Tibial nerve (tissue), 3 donors: ENCODE results near the genes TDRD12 and LRP3.

- PRO-cap, result no peak
- RAMPAGE, long total RNA, 3 experiments, result no peak in any of the 3 experiments
Observed at GRCh38 chr19:29844206-29844622, 32.4 kb downstream of the CCNE1 start.

DNA sequence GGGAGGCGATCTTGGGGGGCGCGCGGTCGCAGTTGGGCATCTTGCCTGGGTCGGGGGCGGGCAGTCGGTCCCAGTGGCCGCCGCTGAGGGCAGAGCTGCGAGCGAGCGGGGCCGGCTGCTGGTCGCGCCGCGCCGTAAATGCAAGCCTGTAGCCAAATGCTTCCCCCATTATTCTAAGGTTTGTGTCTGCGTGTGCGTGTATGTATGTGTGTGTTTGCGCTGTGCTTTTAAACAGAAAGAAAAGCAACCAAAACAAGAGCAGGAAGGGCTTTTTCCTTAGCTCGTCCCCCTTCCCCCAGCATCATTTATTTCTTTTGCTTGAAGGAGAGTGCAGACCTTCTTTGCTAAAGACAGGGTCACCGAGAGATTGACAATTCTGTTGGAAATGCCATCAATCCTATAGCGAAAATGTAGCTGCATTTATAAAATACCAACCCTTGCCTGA lies 143.2 kb upstream of the ZNF536 start:
- PRO-cap, result bidirectional peak, plus-strand start at position 92 of the sequence, minus-strand start outside the sequence
- RAMPAGE, long total RNA, 3 experiments, result no peak in any of the 3 experiments

DNA sequence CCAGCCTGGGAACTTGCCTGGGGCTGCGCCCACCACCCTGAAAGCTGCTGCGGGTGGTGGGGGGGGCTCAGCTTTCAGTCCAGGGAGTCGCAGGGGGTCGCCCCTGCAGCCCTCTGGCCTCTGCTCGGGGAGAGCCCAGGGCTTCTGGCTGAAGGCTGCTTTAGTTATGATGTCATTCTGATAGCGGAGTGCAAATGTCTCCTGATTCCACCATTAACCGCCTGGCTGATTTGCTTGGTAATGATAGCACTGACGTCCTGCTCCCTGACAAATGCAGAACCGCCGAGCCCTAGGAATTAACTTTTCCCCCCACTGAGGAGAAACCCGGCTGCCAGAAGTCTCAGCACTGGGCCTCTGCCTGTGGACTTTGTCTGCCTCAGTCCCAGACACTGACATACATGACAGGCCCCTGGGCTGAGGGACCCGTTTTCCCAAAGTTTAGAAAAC lies 142.6 kb upstream of the ZNF536 start:
- PRO-cap, result no peak
- RAMPAGE, long total RNA, 3 experiments, result no peak in any of the 3 experiments

DNA sequence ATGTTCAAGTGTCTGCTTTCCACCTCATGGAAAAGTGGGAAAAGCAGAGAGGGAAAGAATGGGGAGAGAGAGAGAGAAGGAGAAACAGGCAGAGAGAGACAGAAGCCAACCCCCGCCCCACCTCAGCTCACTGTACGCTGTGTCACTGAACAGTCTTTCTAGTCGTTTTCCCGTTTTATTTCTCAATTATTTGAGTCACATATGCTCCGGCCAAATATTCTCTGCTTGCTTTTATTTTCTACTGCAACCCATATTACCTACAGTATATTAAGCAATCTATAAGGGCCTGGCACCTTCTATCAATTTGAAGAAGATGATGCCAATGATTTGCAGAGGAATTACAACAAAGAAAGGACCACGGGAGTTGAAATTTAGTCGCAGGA lies 32.5 kb downstream of the TSHZ3 start:
- PRO-cap, result no peak
- RAMPAGE, long total RNA, 3 experiments, result no peak in any of the 3 experiments

DNA sequence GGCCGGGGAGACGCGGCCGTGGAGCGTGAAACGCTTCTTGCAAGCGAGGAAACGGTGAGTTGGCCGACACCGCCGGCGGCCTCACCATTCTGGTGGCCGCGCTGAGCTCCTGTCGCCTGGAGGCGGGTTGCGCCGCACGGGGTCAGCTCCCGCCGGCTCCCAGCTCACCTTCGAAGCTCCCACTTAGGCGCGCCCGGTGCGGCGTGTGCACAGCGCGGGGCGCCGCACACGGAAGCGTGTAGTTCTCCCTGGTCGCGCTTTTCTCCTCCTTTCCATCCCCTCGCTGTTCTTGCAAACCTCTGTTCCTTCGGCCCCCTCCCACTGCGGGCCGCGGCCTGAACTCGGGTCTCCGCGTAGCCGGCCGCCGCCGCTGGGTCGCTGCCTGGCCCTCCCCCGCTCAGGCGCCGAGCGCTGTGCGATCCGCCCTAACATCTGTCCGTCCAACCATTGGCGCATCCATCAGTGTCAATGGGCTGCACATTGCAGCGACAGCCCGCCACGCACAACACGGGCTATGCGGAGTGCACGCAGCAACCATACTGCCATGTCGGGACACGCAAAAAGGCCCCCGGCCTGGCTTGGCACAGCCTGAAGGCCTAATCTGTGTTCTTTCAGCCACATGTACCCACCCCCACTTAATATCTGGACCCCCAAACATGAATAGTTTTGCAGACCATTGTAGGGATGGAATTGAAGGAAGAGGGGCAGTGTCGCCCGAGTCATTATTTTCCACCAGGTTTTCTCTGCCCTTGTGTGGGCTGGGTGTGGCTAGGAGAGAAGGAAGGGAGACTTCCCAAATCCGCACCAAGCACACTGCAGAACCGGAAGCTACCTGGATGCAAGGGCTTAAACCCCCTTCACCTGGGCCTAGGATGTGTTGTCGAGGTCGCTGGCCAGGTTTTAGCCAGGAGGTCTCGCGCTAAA lies 2.6 kb upstream of the TSHZ3 start:
- PRO-cap, result no peak
- RAMPAGE, long total RNA, 3 experiments, result no peak in any of the 3 experiments

GRCh38 chr19:31392317-31392868 lies 43.2 kb upstream of the TSHZ3 start:
- PRO-cap, result no peak
- RAMPAGE, long total RNA, 3 experiments, result no peak in any of the 3 experiments

GRCh38 chr19:31968771-31969412 lies 376.5 kb upstream of the ZNF507 start:
- PRO-cap, result no peak
- RAMPAGE, long total RNA, 3 experiments, result no peak in any of the 3 experiments

- PRO-cap, result no peak
- RAMPAGE, long total RNA, 3 experiments, result no peak in any of the 3 experiments
Observed at GRCh38 chr19:32719146-32719964, at the start of gene TDRD12. TDRD12 (plus strand) TSS chr19:32719767.

GRCh38 chr19:33193735-33194918 lies at the start of gene LRP3:
LRP3 (plus strand) TSS chr19:33194330.
- PRO-cap, result unidirectional peak, plus-strand start at chr19:33194245; unidirectional peak, plus-strand start at chr19:33194292
- RAMPAGE, long total RNA, 3 experiments, result no peak in any of the 3 experiments

DNA sequence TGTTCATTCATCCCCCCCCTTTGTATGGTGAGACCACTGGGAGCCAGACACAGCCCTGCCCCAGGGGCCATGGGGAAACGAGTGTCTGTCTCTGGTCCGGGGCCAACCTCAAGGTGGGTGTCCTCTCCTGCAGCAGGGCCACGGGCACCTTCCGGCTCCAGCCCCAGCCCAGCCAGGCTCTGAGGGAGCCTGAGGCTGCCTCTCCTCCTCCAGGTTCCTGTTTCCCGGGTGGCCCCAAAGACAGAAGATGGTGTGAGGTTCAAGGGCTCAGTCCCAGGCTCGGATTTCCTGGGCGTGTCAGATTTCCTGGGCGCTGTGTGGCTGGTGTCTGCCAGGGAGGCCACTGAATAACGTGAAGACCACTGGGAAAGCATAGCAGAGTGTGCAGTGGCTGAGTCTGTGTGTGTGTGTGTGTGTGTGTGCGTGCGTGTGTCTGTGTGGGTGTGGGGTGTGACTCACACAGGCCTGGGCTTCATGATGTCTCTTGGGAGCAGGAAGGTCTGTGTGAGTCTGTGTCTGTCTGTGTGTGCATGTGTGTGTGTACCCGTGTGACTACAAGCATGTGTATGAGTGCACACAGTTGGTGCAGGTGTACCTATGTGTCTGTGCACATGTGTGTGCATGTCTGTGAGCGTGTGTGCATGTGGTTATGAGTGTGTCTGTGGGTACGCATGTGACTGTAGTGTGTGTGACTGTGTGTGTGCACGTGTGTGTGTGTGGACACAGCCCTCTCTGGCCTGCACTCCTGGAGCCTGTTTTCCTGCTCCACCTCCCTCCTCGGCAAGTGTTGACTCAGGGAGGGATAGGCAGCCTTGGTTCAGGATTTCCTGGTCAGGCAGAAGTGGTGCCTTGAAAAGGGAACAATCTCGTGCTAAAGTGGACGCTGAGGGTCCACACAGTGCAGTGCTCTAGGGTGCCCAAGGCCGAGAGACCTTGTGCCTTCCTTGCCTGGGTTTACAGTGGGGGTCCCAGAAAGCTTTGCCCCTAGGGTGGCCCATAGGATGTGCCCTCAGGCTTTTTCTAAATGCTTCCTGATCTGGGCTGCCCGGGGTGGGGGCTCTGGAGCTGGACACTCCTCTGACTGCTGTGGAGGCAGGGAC lies 28.2 kb downstream of the CEBPA start:
- PRO-cap, result no peak
- RAMPAGE, long total RNA, 3 experiments, result no peak in any of the 3 experiments

DNA sequence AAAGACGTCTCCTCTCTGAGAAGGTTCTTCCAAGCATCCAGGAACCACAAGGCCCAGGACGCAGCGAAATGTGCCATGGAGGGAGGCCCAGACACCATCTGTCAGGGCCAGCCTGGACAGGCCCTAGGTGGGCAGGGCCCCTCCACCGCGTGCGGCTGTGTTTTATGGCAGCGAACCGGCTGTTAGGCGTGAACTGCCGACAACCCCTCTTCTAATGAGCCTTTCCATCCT lies 53.2 kb downstream of the CEBPG start:
- PRO-cap, result no peak
- RAMPAGE, long total RNA, 3 experiments, result no peak in any of the 3 experiments

GRCh38 chr19:33798761-33799270 lies 2.1 kb downstream of the KCTD15 start:
- PRO-cap, result no peak
- RAMPAGE, long total RNA, 3 experiments, result no peak in any of the 3 experiments

GRCh38 chr19:33904666-33905073 lies 108.0 kb downstream of the KCTD15 start:
- PRO-cap, result no peak
- RAMPAGE, long total RNA, 3 experiments, result no peak in any of the 3 experiments

- PRO-cap, result bidirectional peak, plus-strand start at chr19:34172480, minus-strand start at chr19:34172365
- RAMPAGE, long total RNA, 3 experiments, result no peak in any of the 3 experiments
Observed at GRCh38 chr19:34172301-34172433, 137 bp upstream of the LSM14A start.

GRCh38 chr19:34253745-34254144 lies 609 bp upstream of the GARRE1 start:
- PRO-cap, result no peak
- RAMPAGE, long total RNA, 3 experiments, result no peak in any of the 3 experiments

DNA sequence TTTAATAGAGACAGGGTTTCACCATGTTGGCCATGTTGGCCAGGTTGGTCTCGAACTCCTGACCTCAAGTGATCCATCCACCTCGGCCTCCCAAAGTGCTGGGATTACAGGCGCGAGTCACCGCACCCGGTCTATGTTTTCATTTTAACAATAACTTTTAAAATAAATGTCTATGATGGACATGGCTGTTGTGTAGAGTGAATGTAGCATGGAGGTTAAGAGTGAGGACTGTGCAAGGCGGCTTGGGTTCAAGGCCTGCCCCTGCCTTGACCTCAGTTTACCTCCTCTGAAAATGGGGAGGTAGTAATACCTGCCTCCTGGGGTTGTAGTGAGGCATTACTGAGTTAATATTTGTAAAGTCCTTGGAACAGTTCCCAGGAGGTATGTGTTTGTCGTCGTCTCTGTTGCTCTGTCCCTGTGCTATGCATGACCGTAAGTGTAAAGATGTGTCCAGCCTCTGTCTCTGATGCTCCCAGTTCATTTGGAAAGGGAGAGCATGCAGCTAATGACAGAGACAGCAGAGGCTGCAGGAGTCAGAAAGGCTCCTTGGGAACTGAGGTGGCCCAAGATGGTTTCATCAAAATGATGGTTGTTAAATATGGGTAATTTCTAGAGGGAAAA lies 9.4 kb downstream of the GARRE1 start:
- PRO-cap, result no peak
- RAMPAGE, long total RNA, 3 experiments, result no peak in any of the 3 experiments

- PRO-cap, result no peak
- RAMPAGE, long total RNA, 3 experiments, result no peak in any of the 3 experiments
Observed at GRCh38 chr19:34264632-34265147, 10.3 kb downstream of the GARRE1 start.

DNA sequence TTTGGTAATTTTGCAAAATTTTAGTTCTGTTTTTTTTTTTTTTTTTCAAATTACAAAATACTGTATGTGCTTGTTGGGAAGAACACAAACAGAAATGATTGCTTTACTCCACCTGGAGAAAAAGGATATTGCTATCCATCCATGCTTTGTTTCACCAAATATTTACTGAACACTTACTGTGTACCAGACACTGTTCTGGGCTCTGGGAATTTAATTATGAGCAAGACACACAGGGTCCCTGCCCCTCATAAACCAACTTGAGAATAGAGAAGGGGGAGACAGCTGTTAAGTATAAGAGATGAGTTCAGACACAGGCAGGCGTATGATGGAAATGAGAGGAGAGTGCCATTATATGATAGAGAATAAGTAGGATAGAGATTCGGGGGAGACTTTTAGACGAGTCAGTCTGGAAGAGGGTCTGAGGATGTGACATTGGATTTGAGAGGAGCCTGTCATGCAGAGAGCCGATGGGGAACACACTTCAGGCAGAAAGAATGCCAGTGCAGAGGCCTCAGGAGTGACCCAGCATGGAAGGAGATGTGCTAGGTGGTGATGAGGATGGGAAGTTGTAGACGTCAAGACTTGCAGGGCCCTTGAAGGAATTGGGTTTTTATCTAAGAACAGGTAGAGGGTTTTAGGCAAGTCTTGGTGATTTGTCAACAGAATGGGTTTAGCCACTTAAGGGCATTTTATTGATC lies 27.8 kb upstream of the GPI start:
- PRO-cap, result no peak
- RAMPAGE, long total RNA, 3 experiments, result start-site peak on the plus strand in 2 of 3 experiments, centred at positions 158 to 197 of the sequence, 5 to 14 reads per replicate

- PRO-cap, result no peak
- RAMPAGE, long total RNA, 3 experiments, result no peak in any of the 3 experiments
Observed at GRCh38 chr19:34337720-34338148, 27.3 kb upstream of the GPI start.

- PRO-cap, result no peak
- RAMPAGE, long total RNA, 3 experiments, result no peak in any of the 3 experiments
Observed at GRCh38 chr19:34454235-34454831, 26.2 kb downstream of the UBA2 start.